Karpas-422 (cell line): ENCODE data around the genes GRXCR2, TCERG1 and SPINK14.

- PRO-cap: no peak
- RAMPAGE, long total RNA: no peak
These were observed 124.0 kb downstream of the ARHGAP26 start for GRCh38 chr5:142894056-142894659.

GRCh38 chr5:142906789-142908016 lies 137.0 kb downstream of the ARHGAP26 start:
- PRO-cap: no peak
- RAMPAGE, long total RNA: no peak

GRCh38 chr5:143150171-143150746 lies 253.2 kb downstream of the NR3C1 start:
- PRO-cap: no peak
- RAMPAGE, long total RNA: no peak

- PRO-cap: no peak
- RAMPAGE, long total RNA: no peak
These were observed 54.0 kb downstream of the NR3C1 start for GRCh38 chr5:143349262-143350033.

DNA sequence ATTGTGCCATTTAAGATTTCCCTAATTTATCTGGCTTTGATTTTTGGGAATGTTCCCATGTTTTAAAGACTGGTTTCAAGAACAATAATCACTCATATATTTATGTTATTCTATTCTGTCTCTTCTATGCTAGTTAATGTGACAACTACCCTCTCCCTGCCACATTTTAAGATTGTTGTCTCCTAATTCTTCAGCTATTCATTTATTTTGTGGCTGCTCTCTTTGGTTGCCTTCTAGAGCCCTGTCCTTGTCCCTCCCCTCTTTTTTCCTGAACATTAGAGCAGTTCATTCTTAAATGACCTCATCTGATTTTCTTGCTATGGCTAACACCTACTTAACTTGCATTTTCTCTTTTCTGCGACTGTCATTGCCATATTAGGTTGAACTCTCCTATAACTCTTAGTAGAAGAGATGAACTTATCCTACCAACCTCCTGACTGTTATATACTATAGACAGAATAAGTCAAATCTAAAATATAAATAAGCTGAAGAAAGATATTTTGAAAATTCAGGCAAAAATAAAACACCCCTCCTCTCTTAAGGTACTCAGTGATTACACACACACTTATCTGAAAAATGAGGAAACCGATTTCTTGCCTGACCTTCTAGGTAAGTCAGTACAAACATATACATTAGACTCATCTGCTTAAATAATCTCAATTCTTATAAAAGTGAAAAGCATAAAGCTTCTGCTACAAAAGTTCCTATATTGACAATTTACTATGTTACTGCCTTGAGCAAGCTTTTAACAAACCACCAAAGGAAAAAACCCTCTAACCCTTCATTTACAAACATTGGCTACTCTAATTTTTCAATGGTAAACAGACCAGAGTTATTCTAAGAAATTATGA lies 15.9 kb downstream of the NR3C1 start:
- PRO-cap: no peak
- RAMPAGE, long total RNA: no peak

- PRO-cap: bidirectional peak, plus-strand start at chr5:143400781, minus-strand start at chr5:143400723
- RAMPAGE, long total RNA: no peak
These were observed 3.2 kb downstream of the NR3C1 start for GRCh38 chr5:143399957-143401081.

DNA sequence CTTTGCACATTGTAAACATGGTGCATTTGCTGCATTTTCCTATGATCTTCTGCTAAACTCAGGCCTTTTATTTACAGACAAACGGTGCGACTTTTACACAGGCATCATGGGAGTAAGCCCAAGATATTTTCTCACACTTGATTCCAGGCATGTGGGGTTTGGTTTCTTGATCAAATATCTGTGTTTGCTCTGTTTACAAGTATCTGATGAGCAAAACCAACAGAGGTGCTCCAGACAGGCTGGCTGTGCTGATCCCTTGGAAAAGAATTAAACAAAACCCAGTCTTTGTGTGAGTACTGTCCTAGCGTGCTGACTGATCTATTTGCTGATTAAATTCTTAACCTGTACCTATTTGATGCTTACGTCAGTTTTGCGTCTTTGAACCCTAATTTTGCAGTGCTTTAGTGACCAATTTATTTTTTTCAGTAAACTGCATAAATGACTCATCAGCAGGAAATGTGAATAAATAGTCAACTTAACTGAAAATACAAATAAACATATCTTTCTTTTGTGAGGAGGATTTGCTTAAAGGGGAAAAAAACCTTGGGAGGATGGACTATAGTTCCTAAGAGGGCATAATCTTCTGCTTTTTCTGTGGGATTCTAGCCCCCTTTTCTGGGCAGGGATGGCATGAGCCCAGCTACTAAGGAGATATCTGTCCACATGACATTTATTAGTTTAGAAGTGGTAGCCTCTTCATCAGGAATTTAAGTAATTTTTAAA lies 191.8 kb upstream of the NR3C1 start:
- PRO-cap: no peak
- RAMPAGE, long total RNA: no peak

DNA sequence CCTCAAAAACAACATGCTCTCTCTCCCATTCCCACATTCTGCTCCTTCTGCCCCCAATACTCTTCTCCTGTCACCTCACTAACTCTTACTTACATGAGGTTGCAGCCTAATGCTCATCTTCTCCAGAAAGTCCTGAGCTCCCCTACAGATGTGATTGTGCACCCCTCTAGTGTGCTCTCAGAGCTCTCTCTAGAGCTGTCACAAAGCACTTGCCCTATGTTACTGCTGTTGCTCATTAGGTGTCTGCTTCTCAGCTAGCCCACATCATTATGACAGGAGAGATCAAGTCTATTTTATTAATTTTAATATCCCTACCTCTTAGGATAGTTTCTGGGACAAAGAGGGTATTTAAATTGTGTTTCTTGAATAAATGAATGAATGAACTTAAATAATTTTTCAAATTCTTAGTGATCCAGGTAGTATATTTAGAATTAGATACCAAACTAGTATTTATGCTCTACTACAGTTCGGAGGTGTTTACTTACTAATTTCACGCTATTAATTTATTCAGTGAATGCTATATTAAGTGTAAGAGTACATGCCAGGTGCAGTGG lies 286.1 kb downstream of the PRELID2 start:
- PRO-cap: no peak
- RAMPAGE, long total RNA: no peak

DNA sequence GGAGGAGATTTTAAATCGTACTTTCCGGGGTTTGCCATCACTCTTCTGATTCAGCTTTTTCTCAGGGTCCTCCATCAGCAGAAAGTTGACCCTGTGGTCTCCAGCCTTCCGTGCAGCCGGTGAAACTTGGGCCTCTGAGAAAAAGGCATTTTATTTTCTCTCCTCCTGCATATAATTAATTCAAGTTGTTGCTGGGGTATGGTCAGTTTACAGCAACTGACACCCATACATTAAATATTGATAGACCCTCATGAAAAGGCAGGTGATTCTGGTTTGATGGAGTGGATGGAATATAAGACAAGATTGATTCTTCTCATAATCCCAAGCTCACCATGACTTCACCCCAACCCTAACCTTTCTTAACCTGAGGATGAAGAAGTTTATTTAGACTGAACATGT lies at the start of gene GRXCR2:
Gene GRXCR2, minus strand, starts transcription at position 121 of the 399 bp plus-strand sequence.
- PRO-cap: no peak
- RAMPAGE, long total RNA: no peak

GRCh38 chr5:146049661-146050156 lies 55.7 kb downstream of the PLAC8L1 start:
- PRO-cap: no peak
- RAMPAGE, long total RNA: no peak

- PRO-cap: unidirectional peak, plus-strand start at chr5:146447333
- RAMPAGE, long total RNA: start-site peak on the plus strand at chr5:146447317-146447339, 222 and 132 reads in 2 replicates
These were observed at the start of gene TCERG1 for GRCh38 chr5:146446725-146447427. TSS of gene TCERG1 (plus strand) at chr5:146447333.

DNA sequence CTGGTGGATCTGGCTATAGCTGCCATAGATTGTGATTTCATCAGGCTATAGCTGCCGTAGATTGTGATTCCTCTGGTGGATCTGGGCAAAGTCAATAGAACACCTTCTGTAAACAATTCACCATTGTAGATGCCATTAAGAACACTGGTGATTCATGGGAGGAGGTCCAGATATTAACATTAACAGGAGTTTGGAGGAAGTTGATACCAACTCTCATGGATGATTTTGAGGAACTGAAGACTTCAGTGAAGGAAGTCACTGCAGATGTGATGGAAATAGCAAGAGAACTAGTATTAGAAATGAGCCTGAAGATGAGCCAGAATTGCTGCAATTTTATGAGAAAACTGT lies 26.9 kb downstream of the TCERG1 start:
- PRO-cap: no peak
- RAMPAGE, long total RNA: no peak

DNA sequence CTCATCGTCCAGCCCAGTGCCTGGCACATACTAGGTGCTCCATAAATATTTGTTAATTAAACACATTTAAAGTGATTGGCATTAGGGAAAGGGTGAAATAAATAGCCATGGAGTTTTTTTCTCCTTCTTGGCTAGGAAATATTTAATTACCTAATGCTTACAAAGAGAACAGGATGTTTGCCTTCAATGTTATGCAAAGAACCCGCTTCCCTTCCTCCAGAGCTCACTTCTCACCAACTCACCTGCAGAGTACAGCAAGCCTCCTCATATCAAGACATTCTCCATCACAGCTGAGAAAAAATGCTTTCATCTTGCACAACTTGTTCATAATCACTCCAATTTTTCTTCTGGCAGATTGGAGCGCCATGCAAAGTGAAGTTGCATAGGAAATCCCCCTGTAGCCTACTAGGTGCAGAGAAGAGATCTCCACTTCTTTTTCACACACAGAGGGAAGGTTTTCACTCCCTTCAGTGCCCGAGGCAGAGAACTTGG lies 161.7 kb upstream of the STK32A start:
- PRO-cap: no peak
- RAMPAGE, long total RNA: no peak

DNA sequence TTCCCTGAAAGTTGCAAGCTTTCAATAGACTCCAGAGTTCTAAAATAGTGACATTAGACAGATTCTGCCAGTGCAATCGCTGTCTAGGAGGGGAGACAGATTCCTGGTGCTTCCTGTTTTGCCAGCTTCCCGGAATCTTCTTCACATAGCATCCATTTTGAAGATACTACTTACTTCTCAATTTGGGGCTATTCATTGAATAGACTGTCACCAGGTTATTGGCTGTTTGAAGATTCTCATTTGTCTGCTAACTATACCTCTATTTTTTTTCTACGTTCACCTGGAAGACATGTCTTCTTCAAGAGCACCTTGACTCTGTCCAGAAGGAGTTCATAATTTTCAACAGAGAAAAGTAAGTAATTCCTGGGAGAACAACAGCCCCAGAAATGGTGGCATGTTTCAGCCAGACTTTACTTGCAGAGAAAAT lies 126.7 kb downstream of the DPYSL3 start:
- PRO-cap: no peak
- RAMPAGE, long total RNA: no peak

DNA sequence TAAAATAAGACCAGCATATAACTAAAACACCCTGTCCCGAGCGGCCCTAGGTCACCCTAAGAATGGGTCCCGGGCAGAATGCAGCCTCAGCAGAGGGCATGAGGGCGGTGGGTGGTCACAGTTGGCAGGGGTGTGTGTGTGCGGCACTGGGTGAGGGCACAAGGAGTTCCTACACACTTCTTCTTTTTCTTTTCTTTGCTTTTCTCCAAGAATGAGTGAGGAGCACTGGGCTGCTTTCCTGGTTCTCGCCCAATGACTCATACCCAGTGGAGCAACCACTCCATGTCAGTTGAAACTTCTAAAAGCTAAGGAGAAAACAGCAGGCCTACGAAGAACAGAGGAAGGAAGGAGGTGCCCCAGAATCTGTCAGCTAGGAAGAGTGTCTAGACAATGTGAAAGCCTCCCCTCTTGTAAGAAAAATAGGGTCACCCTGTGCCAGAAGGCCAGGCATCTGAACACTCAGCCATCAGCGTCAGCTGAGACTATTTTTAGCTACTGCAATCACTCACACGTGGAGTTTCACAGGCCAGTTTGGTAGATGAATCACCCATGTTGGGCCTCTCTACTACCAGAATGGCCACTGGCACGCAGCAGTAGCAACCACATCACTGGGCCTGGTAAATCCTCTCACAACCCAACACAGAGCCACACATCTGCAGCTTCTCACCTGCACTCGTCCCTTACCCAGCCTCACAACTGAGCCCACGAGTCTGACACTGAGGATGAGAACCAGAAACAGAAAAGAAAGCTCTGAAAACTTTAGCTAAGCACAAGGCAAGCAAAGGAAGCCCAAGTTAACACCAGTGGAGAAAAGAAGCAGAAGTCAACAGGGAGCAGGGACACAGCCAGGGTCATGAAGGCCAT lies 105.7 kb downstream of the DPYSL3 start:
- PRO-cap: no peak
- RAMPAGE, long total RNA: no peak

- PRO-cap: no peak
- RAMPAGE, long total RNA: no peak
These were observed 2.3 kb downstream of the DPYSL3 start for GRCh38 chr5:147507505-147508129.

DNA sequence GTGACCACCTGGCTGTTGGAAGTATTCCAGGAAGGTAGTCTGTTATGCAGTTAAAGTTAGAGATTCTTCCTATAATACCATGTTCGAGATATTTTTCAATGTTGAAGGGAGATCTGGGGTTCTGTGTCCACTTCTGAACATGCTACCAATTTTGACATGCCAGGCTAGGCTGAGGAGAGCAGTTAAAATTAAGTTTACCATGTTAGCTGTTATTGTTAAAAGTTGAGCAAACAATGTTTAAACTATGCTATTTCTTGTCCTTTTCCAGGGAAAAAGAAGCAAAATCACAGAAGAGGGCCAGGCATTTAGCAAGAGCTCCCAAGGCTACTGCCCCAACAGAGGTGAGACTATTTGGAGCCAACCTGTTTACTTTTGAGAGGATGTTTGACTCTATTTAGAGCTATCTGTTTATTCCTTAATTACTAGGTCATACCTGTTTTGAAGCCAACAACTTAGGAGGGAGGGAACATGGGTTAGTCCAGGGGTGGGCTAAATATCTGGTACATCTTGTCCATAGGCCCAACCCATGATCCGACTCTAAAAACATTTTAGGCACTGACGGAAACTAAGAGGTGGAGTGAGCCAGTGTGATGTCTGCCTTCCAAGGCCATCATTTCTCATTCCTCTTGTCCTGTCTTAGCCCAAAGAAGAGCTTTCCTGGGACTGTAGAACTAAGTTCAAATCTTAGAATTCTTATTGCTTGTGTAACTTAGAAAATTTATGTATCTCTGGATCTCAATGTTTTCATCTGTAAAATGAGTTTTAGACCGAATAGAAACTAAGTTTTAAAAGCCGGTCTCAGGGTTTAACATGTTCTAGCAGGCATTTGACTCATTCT lies 8.3 kb downstream of the SPINK5 start:
- PRO-cap: no peak
- RAMPAGE, long total RNA: no peak

GRCh38 chr5:148100218-148100895 lies 36.6 kb downstream of the SPINK5 start:
- PRO-cap: no peak
- RAMPAGE, long total RNA: no peak

GRCh38 chr5:148101247-148101502 lies 37.4 kb downstream of the SPINK5 start:
- PRO-cap: no peak
- RAMPAGE, long total RNA: no peak

- PRO-cap: no peak
- RAMPAGE, long total RNA: no peak
These were observed at the start of gene SPINK14 for GRCh38 chr5:148168357-148168804. TSS of gene SPINK14 (plus strand) at chr5:148168546.